SP-49 (cell line): ENCODE measurements around a stretch of chr20.

DNA sequence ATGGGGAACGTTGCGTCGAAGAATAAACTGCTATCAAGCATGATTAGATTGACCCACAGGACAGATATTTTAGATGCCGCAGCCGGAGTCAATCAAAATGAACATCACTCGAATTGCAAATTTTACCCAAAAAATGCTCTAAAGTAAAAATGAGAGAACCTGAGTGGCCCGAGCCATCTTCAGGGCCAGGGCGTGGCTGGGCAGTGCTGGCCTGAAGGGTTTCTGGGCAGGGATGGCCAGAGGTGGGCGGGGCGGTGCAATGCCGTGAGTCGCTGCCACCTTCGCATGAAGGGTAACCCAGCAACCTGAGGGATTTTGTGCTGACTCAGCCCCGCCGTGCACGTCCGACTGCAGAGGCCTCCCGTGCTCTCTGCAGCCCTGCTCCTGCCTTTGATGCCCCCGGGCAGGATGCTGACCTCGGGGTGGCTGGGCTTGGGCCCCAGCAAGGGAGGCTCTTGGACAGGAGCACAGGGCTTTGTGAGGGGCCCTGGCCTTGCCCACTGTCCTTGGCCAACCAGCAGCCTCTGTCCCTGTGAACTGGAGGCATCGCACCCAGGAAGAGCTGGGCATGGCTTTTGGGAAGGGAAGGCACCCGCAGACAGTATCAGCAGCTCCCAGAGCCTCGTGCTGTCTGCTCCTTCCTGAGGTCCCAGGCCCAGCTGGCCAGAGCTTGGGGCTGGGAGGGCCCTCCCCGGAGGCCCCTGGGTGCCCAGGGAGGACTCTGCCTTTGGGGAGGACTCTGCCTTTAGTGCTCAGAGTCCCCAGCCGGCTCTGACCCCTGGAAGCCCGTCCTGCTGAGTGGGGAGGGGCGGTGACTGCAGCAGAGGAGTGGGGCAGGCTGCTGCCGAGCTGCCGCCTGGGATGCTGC is 81.8 kb upstream of the GATA5 start:
- PRO-cap = no peak

DNA sequence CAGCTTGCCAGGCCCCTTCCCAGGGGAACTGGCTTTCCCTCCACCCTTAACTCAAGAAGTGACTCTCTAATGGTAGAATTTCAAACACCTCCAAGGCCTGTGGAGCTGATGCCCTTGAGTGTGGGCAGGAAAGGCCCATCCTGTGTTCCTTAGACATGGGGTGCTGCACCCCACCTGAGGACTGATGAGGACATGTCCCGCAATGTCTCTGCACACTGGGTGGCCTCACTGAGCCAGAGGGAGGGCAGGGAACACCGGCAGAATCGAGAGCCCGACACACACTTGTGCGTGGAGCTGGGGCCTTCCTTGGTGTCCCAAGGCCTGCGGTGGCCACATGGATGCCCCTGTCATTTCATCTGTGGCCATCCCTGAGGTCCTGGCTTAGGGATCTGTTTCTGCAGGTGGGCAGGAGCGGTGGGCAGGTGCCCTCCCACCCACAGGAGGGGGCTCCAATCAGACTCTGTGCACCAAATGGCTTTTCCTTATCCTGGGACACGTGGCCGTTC is 82.8 kb upstream of the SLCO4A1 start:
- PRO-cap = no peak

DNA sequence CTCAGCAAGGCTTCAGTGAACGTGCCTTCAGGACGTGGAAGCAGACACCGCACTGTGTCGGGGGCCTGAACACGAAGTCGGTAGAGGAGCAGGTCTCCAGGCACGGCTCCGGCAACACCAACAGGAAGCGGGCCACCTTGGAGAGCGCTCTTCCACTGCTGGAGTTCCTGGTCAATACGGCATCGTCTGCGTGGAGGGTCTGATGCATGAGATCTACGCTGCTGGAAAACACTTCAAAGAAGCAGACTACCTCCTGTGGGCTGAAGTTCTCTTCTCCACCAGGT is 69.3 kb upstream of the SLCO4A1 start:
- PRO-cap = no peak

DNA sequence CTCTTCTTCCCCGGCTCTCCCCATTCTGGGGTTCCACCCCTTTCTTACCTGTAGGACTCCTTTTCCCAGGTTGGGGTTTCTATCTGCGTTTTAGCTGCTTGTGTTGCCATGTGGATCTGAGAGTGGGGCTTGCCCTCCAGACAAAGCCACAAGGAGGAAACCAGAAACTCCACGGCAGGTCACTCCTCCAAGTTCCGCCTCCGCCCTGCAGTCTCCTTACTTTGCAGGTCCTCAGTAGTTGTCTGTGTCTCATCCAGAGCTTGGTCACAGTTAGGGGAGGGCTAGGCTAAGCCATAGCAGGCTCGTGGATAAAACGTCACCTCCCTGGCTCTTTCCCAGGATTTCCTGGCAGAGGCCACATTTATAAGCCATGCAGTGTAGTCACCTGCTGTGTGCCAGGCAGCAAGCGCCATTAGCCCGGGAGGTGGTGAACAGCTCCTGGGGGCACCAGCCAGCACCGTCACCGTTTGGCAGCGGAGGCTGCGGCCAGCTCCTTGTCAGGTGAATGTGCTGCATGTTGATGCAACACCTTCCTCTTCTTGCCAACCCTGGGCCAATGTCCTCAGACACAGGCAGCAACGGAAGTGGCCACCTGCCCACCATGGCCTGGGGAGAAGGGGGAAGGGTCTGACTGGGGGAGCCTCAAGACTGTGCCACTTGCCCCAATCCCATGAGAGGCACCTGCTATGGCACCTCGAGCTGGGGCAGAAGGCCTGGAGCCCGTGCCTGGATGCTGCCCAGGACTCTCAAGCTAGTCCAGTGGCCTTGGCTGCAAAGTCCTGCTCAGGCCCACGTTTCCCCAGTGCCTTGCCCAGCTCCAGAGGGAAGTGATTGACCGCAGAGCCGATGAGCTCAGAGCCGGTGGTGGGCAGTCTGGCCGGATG is 39.1 kb upstream of the SLCO4A1 start:
- PRO-cap = no peak

- PRO-cap = no peak
Observed at GRCh38 chr20:62638477-62639326, 3.6 kb upstream of the SLCO4A1 start.

GRCh38 chr20:62658503-62659390 is 16.4 kb downstream of the SLCO4A1 start:
- PRO-cap = no peak

DNA sequence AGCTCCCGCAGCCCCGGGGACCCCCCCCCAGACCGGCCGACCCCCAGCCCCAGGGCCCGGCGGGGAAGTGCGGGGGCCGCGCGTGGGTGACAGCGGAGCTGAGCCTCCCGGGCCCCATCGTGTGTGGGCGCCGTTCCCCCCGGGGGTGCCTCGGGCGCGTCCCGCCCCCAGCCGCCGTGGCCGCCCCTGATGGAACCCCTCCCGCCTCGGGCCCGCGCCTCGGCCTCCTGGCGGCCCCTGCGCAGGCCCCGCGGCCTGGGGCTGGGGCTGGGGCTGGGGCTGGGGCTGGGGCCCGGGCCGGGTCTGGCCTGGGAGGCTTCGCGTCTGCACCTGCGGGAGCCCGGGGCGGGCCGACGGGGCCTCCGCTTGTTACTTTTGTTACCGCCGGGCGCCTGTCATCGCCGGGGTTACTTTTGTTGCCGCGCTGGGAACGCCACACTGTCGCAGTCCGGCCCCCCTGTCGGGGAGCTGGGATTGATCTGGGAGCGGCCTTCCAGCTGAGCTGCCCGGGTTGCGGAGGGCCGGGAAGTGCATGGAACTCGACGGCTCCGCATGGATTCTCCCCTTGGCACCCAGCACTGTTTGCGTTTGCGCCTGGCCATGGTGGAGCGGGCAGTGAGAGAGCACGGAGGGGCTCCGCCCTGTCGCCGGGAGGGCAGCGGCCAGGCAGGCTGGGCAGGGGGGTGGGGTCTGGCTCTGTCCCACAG is 656 bp downstream of the OGFR start:
- PRO-cap = no peak

- PRO-cap = no peak
Observed at GRCh38 chr20:62835941-62836810, 19.3 kb downstream of the COL9A3 start.

DNA sequence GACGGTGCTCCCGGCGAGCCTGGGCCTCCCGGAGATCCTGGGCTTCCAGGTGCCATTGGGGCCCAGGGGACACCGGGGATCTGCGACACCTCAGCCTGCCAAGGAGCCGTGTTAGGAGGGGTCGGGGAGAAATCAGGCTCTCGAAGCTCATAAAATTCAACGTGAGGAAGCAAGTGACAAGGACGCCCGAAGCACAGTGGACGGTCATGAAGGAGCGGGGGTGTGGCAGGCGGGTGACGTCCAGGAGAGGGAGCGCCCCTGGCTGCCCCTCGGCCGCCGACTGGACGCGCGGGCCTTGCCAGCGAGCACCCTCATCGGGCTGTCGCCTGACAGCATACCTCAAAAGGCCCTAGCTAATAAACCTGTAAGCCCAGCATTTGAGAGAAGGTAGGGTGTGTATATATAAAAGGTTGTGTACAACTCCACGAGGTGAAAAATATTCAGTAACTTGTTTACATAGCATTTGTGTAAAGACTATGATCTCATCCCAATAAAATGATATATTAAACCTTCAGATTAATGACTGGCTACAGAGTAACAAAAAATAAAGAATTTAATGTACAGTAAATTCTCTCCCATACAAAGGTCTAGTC is 20.9 kb downstream of the TCFL5 start:
- PRO-cap = no peak

DNA sequence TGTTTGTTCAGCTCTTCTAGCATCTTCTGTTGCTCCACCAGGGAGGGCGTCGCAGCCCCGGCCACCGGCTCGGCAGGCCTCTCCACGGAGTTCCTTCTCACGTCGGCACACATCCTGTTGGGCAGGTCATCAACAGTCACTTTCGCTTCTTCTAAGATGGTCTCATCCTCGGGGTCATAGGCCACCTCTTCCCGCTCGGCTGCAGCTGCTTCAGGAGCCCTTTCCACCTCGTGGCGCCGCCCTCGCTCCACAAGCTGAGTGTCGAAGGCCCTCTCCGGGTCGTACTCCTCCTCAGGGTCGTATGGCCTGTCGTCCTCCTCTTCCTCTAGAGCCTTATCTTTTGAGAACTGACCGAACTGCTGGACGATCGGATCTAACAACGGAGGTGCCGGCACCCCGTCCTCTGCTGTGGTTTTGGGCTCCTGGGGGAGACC is 19.9 kb upstream of the TCFL5 start:
- PRO-cap = no peak

DNA sequence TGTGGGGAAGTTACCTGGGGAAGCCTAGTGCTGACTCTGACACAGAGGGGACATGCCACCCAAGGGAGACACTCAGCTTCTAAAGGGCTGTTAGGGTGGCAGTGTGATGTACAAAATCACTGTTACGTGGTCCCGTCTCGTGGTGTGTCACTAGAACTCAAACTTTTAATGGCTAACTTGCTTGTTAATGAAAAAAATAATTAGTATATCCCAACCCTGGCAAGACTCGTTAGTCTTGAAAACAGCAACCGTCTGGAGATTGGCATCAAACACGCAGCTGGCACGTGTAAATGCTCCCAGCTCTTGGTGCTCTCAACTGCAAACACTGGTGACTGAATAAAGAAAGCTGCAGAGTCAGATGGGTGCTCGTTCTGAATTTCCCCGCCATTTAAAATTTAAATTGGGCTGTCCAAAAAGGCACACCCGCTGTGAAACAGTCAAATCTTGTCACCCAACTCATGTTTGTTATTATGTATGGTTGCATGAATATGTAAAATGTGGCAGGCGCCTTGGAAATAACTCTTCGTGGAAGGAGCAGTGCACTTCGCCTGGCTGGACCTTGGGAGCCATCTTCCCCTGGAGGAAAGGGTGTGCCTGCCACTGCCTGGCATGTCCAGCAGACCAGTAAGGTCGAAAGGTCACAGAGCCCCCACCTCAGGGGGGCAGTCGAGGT is 23.8 kb upstream of the TCFL5 start:
- PRO-cap = no peak

DNA sequence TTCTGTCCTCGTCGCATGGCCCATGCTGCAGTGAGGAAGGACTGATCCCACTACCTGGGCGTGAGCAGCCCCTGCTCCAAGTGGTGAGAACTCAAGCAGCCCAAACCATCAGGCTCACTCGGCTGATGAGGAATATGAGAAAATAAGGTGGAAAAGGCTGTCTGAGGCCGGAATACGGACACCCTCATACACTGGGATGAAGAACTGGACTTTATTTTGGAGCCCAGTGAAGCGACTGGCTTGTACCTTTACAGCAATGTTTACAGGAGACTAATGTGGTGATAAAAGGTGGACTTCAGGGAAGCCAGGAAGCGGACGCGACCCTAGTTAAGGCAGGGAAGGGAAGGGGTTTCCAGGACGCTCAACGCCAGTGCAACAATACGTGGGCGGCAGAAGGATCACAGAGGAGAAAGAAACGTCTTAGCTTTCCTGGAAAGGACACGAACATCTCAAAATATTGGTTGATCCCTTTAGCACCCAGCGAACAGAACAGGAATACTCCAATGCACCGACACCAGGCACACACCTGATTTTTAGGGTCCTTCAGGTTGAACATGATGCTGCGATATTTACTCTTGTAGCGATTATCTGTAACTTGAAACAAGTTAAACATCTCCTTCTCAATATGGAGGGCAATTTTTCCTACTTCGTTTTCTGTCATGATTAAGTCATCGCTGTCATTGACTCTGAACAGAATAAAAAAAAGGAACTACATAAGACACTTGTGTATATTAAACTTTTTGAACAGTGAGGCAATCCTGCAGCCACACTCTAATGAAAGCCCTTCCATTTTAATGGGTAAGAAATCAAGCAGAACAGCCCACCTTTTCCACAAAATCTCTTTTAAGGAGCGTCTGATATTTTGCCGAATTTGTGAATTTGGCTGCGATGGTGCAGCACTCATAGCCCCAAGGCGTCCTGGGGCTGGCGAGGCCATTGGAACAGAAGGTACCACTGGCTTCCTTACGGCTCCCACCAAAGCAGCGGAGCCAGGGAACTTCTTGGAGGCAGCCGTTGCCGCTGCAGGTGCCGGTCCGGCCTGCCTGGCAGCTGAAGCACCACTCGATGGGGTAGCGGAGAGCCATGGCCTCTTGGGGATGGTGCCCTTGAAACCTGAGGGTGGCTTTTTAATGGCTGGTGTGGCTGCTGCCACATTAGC is 30.2 kb downstream of the DIDO1 start:
- PRO-cap = no peak

DNA sequence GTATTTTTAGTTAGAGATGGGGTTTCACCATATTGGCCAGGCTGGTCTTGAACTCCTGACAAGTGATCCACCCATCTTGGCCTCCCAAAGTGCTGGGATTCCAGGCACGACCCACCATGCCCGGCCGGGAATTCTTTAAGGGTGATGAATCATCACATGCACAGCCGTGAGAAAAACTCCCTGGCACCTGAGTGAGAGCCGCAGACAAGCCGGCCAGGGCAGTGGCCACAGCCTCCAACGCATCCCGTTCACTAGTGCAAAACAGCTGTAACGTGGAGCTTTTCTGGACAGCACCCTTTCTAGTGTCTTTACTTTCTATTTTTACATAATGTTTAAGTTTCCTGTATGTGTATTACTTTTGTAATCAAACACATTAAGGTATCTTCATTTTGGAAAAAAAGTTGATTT is 3.0 kb downstream of the DIDO1 start:
- PRO-cap = no peak

DNA sequence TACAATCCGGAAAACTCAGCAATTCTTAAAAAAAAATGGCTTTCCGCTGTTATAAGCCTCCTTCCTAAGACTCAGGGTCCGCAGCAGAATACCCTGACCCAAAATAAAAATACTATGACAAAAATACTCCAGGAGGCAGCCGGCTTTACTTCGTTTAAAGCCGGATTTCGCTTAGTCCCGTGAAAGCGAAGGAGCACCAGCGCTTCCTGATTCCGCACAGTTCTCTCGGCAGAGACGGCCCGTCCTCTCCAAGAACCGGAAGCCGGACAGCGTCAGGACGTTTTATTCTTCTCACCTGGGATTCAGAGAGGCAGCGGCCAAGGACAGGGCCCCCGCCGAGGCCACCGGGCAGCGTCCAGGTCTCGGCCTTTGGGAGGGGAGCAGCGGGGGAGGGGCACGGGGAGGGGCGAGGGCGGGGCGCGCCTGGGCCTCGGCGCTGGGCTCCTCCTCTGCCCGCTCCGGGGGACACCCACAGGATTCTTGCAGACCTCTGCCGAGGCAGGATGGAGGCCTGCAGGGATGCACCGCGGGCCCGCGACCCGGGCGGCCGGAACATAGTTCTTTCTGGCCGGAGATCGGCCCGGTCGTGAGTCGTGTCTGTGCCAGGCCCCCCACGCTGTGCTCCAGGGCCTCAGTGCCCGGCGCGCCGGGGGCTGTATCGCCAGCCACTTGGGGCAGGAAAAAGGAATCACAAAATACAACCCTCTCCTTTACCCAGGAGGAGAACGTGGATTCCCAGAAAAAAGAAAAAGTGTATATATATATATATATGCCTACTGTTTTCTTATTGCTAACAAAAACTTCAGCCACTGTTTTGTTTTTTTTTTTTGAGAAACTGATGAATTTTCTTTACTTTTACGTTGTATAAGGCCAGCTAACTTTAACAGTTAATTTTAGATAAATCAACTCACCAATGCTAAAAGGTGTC is 2.9 kb upstream of the DIDO1 start:
- PRO-cap = no peak

DNA sequence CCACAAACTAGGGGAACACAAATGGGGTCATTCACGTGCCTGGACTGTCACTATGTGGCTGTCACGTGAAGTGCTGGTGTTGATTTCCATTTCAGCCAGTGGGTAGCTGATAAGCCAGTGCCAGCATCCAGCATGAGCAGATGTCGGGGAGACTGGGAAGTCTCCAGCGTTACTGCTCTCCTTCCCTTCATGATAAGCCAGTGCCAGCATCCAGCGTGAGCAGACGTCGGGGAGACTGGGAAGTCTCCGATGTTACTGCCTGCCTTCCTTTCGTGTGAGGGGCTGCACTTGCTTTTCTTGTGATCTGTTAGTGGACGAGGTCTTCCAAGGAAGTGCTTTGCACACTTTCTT is 5.5 kb upstream of the SLC17A9 start:
- PRO-cap = no peak

DNA sequence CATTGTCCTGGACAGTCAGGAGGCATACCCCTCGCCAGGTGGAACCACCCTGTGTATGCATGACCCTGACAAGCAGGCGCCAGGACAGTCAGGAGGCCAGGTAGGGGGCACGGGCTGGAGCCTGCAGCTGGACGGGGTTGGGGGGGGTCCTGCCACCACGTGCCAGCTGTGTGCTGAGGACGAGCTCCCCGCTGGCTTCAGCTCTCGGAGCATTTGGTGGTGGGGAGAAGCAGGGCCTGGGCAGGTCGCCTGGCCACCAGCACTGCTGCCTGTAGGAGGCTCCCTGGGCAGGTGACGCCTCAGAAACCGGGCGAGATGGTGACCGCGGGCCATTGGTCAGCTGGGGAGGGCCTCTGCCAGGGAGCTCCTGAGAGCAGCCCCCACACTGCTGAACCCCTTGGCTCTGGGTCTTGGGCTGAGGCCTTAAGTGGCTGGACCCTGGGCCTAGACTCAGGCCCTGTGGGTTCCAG is 699 bp downstream of the SLC17A9 start:
- PRO-cap = unidirectional peak, plus-strand start at position 212 of the sequence

DNA sequence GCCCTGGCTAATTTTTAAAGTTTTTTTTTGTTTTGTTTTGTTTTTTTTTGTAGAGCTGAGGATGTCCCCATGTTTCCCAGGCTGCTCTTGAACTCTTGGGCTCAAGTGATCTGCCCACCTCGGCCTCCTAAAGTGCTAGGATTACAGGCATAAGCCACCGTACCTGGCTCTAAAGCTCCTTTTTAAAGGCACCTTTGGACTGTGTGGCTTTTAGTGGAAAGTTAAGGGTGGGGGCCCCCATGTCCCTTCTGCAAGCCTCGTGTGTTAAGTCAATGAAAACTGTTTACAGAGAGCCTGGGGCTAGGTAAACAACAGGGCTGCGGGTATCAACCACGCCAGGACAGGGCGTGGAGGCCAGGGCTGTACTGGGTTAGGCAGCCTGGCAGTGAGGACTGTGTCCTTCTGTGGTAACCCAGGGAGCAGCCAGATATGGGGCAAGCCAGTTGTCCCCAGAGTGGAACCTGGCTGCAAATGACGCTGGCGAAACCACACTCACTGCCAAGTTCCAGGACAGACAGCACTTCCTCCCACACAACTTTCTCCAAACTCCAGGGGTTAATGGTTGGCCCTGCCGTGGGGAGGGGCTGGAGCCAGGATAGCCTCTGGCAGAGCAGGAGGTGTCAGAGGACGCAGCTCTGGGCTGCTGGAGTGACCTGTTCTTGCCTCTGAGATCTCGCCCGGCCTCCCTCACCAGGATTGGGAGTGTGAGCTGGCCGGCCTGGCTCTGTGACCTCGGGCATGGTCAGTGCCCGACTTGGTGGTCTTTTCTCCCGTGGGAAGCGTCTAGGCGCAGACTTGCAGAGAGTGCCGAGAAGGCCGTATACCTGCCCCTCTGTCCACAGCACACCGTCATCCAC is 3.2 kb downstream of the SLC17A9 start:
- PRO-cap = no peak

DNA sequence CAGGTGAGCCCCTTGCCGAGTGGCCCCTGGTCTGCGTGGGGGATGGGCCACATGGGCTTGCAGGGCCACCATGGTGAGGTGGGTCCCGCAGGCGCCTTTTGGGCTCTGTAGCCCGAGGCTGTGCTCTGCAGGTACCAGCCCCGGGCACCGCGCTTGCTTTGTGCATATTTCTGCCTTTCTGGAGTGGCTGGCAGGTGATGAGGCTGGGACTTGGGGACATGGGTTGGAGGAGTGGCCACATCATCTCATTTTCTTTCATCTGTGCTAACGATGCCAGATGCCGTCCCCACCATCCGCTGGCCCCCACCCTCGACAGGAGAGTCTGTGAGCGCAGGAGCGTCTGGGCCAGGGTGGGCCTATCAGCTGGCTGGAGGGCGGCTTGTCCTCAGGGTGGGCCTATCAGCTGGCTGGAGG is 8.1 kb downstream of the SLC17A9 start:
- PRO-cap = no peak

DNA sequence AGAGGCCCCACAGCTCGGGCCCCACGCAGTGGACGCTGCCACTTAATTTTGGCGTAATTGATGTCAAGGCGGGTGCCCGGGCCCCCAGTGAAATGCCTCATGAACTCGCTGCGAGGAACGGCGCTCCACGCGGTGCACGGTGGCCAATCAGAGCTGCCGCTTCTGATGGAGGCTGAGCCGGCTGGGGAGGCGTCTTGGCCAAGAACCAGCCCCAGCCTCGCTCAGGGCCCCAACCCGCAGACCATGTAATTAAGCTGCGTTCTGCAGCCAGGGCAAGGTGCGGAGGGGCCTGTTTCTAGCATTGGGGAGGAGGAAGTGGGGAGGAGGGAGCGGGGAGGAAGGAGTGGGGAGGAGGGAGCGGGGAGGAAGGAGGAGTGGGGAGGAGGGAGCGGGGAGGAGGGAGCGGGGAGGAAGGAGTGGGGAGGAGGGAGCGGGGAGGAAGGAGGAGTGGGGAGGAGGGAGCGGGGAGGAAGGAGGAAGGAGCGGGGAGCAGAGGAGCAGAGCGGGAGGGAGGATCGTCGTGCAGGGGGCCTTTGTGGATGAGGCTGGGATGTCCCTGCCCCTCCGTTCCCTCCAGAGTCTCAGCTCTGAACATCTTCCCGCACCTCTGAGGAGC is 96.3 kb upstream of the BHLHE23 start:
- PRO-cap = no peak

- PRO-cap = no peak
Observed at GRCh38 chr20:63281038-63281845, 8.6 kb downstream of the ARFGAP1 start.